A673 (cell line): ENCODE measurements around a stretch of chr2.

DNA sequence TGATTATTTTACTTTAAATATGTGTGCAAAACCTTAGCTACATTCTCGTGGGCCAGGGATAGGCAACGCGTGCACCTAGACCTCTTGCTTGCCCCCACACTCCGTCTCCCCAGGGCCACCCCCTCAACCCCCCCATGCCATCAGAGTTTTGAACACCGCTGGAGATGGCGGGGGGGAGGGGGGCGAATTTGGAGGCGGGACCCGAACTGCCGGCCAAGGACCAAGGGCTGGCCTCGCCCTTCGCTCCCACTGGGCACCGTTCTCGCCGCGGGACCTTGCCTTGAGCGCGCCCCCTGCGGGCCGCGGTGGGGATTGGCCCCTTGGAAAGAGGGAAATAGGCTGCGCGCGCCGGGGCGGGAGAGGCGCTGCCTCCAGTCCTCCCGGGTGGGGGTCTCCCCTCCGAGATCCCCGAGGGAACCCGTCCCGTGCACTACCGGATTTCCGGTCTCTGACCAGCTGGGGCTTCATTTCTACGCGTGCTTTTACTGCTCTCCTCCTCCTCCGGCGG, 9.8 kb upstream of the GBX2 start:
- PRO-cap, result no peak

GRCh38 chr2:236242105-236242338, 22.2 kb downstream of the ASB18 start:
- PRO-cap, result no peak

DNA sequence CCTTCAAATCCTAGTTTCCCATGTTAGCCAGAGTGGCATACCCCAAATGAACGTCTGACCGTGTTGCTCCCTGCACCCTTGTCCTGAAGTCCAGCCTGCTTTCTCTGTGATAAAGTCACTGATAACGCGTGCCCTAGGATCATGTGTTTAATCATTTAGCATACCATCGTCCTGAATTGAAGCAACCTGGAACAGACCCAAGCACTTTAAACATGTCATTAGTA, 2.9 kb downstream of the ASB18 start:
- PRO-cap, result no peak

- PRO-cap, result no peak
These were observed 2.8 kb downstream of the ACKR3 start for GRCh38 chr2:236572243-236573045.

DNA sequence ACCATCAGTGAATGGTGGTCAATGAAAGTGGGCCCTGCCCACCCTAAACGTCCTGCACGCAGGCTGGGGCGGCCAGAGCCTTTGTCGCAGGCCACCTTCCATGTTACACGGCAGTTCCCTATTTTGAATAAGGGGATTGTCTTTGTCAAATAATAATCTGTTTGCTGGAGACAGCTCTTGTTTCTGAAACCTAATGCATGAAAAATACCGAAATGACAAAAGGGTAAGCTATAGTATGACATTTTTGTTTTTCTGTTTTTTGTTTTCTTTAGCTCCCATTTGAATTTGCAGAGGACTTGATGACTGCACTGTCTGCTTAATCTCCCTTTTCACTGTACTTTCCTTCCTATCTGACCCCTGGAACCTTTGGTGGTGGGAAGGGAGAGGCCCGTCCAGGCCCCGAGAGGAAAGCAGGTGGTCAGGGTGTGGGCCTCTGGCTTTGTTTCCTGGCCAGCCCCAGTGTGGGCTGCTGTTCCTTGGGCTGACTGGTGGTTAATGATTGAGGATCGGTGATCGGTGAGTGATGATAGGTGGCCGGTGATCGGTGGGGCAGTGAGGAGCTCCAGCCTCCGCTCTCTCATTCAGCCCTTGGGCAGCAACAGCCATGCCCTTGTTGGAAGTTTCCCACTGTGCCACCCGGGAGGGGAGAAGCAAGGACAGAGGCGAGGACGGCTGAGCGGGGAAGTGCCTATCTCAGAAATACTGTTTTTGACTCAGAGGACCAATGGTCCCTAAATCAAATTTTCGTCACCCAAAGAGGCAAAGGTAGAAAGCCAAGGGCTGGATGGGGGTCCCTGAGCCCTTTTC, 7.2 kb downstream of the ACKR3 start:
- PRO-cap, result no peak

DNA sequence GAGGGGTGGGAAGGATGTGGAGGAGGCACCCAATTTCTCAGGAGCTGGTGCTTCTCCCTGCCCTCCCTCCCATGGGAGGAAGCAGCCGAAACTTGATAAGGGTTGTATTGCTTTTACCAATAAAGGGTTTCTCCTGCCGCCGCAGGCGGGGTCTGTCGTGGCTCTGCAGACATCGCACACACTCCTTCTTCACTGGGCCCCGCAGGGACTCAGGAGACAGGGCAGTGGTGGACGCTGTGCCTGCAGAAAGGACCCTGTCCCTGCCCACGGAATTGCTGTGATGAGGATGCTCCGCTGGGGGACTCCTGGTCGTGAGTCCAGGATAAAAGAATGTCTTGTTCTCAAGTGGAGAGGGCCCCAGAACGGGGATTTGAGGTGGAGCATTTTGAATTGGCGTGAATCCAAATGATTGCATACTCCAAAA, 119.2 kb downstream of the ACKR3 start:
- PRO-cap, result no peak

- PRO-cap, result no peak
These were observed 159.3 kb downstream of the ACKR3 start for GRCh38 chr2:236728887-236729393.

DNA sequence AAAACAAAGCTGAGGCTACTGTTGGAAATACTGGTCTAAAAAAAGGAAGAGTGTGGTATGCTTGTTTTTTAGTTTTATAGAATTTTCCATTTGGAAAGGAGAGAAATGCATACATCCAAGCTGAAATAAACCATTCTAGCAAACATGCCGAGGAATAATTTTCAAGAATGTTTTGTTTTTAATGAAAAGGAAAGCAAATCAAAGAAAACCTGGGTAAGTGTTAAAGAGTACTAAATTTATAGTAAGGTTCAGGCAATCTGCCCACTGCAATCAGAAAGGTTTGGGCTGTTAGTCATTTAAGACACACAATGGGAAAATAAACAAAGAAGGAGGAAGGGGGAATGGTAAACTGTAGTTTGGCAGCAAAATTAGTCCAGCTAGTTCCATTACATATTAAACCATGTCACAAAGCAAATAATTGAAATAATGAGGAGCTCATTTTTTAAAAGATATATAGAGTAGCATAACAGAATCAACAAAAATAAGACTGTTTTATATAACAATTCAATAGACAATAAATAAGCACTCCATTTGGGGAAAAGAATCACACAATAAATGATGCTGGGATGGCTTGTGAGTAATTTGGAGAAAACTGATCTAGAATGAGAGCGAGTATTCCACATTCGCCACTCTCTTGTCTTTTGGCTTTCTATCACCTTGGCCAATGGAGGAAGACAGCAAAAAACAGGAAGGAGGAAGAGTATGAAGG, 87.4 kb upstream of the COPS8 start:
- PRO-cap, result no peak

DNA sequence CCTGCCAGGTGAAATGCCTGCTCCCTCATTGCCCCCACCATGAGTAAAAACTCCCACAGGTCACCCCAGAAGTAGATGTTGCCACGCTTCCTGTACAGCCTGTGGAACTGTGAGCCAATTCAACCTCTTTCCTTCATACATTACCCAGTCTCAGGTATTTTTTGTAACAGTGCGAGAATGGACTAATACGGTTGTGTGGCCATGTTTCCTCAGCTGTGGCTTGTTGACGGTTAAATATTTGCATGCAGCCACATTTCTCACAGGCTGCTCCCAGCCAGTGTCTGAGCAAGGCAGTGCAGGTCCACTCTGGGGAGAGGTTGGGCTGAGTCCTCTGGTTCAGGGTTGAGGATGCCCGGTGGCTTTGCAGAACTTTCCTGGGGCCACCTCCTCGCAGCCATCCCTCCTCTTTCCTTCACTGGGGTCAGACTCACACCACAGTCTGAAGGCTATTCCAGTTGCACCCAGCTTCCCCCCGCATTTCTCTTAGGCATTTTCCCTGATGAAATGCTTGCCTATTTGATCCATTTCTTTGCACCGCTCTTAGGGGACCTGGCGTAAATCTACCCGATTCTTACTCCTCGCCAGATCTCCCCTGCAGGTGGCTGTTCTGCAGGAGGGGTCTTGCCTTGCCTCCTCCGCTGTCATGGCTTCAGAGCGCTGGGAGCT, 27.6 kb upstream of the COPS8 start:
- PRO-cap, result no peak

DNA sequence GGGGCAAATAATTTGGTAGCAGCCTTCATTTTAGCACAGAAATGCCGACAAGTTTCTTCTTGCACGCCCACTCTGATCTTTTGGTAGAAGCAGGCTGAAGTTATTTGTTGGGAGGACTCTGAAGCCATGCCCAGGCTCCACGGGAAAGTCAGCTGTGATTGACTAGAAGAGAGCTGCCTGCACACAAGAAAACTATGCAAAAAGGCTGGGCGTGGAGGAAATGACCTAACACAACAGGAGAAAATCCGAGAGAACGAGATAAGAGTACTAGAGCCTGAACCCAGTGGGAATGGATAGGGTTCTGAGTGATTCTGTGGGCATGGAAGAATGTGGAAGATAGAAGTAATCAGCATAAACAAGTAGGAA, 12.2 kb upstream of the COPS8 start:
- PRO-cap, result no peak

DNA sequence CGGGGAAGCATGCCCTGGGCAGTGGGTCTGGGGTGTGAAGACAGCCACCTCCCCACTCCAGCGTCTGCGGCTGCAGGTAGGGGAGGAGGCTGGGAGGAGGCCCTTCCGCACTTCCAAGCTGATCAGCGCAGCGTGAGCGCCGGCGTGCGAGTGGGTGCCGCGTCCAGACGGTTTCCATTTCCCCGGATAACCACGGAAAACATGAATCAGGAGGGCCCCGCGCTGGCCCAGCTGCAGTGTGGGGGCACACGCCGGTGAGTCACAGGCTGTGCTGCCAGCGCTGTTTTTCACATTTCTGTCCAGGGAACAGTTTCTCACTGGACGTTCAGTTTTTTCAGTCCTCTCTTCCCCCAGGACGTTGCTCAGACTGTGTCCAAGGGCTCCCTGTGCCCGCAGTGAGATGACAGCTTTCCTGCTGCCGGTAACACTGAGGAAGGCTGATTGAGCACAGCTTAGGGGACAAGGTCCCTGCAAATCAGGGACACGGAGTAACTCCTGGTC, 70.8 kb downstream of the COPS8 start:
- PRO-cap, result no peak

DNA sequence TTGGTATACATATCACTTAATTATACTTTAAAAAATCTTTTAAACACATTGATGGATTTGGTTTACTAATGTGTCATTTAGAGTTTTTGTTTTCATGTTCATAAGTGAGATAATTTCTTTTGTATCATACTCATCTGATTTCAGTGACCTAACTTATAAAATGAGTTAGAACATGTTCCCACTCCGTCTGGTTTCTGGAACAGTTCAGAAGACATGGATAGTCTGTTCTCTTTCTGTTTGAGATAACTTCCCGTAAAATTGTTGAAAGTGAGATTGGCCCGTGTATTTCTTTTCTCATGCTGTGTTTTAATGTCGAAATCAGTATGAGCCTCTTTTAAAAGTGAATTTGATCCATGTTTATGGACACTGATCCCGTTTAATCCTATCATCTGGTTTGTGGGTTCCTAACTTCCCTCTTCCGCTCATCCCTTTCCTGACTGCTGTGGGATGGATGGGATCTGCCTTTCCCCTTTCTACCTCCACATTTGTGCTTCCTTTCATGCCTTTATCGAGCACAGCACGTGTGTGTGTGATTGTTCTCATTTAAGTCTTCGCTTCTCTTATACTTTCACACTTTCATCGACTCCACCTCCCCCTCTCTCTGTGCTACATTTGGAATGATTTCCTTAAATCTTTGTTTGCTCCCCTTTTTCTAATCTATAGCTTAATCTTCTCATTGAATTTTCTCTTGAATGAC, 78.9 kb downstream of the COPS8 start:
- PRO-cap, result no peak

- PRO-cap, result no peak
These were observed 117.1 kb downstream of the COL6A3 start for GRCh38 chr2:237296865-237297323.

GRCh38 chr2:237327126-237327729, 86.7 kb downstream of the COL6A3 start:
- PRO-cap, result no peak

DNA sequence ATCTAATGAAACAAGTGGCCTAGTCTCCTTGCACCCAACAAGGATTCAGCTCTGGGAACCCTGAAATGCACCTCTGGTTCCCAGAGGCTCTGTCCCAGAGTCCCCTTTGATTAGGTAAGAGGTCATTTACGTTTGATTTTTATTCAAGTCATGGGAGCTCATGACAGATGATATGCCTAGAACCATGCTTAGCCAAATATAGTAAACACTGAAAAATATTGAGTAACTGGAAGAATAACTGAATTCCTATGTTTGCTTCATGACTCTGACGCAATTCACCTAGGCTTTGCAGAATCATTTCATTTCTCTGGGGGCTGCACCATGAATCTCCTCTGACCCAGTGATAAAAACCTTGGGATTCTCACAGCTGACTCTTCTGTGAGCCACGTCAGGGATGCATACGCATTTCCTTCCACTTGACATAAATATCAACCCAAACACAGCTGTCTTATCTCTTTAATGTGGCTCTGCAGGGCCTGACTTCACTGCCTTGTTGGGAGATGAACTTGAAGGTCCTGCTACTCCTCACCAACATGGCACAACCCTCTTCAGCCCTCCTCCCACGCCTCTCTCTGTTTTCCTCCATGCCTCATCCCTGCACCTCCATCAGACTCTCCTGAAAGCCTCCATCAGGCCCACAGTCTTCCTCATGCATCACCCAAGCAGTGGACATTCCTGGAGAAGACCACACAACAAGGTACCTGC, 30.0 kb downstream of the COL6A3 start:
- PRO-cap, result no peak

DNA sequence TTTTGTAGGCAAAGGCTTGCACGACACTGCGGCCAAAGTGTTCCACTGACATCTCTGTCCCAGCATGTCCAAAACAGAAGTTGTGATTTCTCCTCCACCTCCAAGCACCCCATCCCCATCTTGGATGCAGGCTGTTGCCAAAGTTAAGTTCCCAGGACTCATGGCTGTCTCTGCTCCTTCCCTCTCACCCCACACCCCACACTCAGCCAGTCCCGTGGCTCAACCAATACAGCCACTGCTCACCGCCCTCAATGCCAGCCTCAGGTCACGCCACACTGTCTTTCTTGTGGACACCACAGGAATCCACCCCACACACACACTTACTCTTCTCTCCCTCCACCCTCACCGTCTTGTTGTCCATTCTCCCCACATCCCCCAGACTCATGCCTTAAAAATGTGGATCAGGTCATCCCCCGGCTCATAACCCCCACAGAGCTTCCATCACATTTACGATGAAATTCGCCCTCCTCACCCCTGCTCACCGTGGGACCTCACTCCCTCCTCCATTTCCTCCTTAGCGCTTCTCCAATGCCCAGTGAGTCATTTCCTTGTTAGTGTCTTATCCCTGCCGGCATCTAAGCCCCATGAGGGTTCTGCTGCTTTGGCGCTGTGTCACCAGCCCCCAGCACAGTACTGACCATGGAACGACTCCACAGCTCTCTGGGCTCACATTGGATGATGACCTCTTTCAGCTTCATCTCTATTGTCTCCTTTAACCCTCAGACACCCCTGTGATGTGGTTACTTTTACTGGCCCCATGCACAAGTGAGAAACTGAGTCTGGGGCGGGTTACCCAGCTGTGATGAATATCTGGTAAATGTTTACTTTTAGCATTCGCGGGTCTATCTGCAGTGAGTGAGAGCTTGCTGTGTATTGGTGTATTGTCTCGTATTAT, 13.8 kb downstream of the MLPH start:
- PRO-cap, result no peak

- PRO-cap, result no peak
These were observed 16.2 kb downstream of the MLPH start for GRCh38 chr2:237503291-237503655.

DNA sequence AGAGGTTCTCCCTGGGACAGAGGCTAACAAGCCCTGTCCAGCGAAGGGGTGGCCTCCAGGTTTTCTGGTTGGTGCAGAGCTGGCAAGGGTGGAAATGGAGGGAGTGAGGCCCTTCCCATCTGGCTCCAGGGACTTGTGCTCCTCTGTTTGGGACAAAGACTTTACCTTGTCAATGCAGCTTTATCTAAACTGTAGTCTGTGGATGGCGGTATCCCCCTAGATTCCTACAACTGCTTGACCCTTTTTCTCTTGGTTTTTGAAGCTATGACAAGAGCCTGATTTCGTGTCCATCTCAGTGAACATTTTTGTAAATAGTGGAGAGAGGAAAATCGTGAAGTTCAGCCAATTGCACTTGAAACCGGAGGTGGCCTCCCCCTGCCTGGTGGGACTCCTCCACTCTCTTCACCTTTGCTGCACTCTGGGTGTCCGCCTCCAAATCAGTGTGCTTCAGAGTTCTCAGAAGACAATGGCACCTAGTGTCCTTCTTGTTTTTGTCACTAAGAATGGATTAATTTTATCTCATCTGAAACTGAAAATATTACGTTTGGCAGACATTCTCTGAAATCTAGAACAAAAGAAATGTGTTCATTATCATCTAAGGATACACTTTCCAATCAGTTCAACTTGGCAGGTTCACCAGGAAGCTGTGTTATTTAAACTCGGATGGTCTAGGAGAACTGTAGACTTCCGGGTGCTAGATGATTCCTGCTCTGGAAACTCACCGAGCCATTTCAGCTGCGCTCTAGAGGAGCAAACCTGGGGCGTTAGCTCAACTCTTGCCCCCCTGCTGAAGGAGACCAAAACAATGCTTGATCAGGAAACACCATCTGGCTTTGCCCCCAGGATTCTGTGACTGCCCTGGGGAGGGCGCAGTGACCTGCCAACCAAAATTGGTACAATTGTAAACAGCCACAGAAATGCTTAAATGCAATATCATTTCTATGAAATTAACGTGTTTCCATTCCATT, 22.6 kb downstream of the MLPH start:
- PRO-cap, result no peak

- PRO-cap, result no peak
These were observed 25.6 kb downstream of the MLPH start for GRCh38 chr2:237512541-237513173.

DNA sequence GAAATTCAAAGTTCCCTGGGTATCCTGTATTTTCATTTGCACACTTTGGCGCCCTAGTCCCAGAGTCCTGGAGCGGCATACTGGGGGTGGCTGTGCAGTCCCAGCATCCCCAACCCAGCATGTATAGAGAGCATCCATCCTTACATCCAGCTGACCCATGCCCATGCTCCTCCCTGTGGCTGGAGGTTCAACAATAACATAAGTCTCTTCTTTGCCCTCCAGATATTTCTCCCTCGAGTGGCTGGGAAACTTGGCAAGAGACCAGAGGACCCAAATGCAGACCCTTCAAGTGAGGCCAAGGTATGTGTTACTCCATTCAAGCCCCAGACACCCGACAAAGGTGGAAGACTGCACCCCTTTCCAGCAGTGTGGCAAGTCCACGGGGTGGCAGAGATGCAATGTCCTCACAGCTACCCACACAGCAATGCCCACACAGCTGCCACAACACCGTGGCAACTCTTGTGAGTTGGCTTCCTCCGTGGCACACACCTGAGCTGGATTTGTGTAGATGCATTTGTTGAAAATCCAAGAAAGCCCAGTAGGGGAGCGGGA, 19.9 kb upstream of the PRLH start:
- PRO-cap, result no peak